Trachea (tissue), 1 donor: ENCODE measurements around a stretch of chr12.

DNA sequence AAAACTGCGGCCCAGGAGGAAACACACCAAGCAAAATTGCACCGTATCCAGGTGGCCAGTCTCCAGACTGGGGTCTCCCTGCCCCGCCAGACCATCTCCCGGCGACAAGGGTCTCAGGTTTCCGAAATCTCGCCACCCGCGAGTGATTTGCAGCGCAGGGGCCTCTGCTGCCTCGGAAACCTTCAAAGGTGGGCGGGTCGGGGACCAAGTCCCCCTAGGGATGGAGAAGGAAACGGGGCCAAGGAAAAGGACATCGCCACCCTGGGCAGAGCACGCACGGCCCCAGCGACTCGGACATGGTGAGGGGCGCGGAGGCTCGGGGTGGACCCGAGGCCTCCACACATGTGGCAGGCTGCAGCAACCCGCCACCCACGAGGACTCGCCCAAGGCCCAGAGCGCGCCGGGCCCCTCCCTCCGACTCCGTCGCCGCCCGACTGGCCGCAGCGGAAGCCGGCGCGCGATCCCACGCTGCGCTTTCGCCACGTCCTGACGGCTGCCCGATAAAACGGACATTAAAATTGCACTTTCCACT is 418 bp upstream of the SFSWAP start:
- PRO-cap = bidirectional peak, plus-strand start outside the sequence, minus-strand start at position 436 of the sequence

DNA sequence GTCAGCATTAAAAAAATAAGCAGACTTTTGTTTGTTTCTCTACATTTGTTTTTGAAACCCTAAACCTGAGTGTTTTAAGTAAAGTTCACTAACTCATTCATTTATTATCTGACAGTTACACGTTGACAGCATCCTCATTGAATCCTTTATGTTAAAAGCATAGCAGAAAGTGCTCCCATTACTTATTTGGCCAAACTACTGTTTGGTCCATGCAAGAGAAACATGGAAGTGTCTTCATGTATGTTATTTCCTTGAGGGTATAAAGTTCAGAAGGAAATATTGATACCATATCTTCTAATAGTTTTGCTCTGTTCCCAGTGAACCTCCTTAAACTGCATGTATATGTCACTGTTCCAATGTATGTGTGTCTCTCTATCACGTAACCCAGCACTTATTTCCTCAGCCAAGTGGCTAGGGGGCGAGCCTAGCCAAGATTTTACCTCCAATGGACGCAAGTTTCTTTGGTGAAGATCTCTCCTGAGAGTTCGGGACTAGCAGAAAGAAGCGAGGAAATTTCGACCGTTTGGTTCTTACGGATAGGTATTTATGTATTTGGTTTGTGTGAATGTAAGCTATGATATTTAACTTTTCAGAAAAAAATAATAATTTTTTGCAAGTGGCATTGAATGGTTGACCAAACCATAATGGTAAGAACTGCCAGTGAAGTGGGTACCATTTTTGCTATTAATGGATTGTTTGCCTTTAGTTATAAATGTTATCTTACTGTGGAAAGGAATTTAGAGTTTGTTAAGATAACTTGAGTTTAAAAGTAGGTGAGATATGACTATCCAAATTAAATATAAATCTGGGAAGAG is 2.4 kb downstream of the SFSWAP start:
- PRO-cap = no peak

- PRO-cap = no peak
Measured at GRCh38 chr12:131733476-131734515, 22.9 kb downstream of the SFSWAP start.

DNA sequence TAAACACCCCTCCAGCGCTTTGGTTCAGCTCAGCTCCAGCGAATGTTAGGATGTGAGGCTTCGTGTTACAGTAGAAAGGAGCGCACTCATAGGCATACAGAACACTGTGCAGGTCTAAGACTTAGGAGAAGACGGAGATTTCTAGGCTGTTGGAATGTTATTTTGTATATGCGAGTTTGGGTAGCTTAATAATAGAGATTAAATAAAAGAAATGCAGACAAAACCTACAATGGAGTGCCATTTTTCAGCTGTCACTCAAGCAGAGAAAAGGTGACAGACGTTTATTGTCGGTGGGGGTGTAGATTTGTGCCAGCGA is 25.7 kb downstream of the SFSWAP start:
- PRO-cap = no peak

DNA sequence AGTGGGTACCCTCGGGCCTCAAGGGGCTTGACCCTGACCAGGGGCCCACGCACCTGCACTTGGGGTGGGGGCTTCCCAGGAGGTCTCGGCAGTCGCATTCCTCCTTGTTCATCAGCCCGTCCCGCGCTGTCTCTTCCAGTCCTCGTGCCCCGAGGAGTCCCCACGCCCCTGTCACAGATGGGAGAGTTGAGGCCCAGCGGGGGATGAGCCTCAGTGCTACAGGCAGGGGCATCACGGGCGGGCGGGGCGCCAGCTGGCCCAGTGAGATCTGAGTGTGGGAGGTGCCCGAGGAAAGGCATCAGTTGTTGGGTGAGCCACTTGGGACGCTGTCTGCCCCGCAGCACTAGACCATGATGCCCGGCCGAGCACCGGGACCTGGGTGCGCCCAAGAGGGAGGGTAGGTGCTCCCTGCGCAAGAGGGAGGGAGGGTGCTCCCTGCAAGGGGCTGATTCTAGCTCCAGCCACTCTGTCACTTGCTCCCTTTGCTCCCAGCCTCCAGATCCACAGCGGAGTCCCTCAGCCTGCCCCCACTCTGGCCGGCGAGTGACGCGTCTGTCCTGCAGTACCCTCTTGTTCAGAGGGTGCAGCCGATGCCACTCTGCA is 23.7 kb downstream of the MMP17 start:
- PRO-cap = no peak

DNA sequence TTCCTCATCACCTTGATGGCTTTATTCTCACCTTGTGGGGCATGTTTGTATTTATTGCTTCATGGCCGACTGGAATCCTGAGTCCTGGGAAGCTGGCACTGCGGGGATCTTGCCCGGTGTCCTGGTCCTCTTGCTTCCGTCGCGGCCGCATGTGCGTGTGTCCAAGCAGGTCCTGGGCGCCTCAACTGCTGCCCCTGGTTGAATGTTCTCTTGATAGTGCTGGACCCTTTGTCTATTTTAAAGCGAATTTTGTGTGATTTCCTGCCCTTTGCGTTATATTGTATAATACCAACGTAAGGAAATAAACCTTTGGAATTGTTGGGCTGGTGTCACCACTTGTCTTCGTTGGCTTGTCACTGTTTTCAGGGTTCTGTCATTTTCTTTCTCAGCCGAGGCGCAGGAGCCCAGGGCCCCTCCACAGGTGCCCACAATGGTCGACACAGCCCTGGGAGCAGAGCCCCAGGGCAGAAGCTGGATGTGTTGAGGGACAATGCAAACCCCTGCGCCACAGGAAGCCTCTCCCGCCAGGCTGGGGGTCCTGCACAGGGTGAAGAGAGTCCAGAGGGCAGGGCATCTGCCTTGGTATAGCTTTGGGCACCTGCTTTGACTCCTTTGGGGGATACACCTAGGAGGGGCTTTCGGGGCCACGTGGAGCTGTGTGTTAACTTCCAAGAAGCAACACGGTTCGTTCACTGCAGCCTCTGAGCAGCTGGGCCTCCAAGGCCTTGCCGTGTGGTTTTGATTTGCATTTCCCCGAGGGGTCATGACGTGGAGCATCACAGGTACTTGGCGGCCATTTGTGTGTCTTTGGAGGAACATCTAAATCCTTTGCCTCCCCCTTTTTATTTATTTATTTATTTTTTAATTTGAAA is 6.0 kb upstream of the PUS1 start:
- PRO-cap = no peak

DNA sequence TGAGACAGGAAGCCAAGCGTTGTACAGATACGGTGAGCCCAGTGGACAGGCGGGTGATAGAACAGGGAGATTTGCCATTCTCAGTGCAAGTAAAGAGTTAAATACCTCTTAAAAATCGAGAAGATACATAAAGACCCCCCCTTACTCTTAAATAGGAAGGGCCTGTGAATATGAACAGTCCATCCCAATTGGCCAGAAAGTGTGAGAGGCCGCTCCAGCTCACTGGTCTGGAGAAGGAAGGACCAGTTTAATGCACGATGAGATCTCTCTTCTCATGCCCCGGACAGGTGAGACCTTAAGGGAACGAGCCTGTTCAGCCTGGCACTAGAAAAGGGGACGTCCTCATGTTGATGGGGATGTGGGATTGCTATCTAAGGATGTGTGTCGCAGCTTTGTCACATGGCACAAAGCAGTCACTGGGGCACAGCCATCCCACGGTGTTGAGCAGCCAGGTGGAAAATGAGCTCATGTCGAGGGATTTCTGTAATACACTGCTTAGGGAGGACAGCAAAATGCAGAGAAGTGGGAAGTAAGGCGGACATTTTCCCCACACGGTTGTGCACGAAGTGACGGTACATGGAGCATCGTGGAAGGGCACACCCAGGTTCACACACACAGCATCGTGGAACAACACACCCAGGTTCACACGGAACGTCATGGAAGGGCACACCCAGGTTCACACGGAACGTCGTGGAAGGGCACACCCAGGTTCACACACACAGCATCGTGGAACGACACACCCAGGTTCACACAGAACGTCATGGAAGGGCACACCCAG is 85.4 kb downstream of the EP400 start:
- PRO-cap = no peak

DNA sequence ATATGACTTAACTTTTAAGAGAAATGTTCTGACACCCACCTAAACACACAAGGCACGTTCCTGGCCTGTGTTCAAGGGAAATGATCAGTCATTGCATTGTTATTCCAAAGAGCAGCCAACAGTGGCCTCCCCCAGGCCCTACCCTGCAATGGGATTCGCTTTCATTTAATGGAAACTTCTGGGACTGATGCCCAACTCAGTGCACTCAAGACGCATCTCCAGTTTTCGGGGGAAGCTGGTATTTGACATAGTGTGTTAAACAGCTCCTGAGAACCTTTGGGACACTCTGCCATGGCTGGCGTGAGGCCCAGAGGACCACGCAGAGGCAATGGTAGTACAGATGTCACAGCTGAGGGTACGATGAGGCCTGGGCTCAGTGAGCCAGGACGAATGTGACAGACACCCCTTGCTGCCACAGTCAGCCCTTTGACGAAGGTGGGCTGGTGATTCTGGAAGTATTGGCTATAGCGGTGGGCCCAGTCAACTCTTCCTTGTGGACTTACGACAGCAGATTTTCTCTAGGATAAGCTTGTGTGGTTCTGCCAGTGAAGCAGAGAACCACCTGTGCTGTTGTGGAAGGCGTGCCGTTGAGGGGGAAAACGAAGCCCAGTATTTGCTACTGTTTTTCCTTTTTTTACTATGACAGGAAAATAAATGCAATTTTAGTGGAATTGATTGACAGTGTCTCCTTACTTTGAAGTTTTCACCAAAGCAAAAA is 65.7 kb downstream of the DDX51 start:
- PRO-cap = no peak

DNA sequence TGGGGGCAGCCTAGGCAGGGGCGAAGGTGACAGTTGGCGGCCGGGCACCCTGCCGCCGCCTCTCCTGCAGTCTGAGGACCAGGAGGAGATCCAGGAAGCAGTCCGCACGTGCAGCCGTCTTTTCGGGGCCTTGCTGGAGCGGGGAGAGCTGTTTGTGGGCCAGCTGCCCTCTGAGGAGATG is 417 bp downstream of the NOC4L start:
- PRO-cap = no peak

GRCh38 chr12:132155928-132156629 is 11.8 kb downstream of the NOC4L start:
- PRO-cap = no peak

DNA sequence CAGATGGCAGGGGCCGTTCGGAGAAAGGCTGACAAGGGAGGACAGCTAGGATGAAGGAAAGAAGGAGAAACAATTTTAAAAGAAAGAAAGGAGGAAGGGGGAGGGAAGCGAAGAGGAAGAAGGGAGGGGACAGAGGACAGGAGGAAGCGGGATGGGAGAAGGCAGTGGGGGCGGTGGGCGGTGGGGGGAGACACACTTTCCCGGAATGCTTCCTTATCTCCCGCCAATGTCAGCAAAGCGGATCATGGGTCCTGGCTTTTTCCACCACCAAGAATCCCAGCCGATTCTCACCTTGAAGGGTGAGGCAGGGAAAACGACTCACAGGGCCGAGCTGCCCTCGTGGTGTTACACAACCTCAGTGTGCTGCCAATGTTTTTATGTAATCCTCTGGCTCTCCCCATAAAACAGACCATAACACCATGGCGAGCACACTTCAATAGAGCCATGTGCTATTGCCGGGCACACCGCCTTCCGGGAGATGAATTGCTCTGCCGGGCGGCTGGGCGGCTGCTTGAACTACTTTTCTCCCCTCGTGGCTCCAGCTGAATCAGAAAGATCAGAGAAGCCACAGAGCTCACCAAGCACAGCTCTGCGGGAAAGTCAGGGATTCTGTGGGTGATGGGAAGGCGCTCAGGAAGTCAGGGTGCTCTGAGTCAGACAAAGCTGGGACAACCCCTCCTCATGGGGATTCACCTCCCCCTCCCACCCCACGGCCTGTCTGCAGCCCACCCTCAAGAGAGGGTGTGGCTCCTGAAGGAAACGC is 2.1 kb downstream of the GALNT9 start:
- PRO-cap = no peak

DNA sequence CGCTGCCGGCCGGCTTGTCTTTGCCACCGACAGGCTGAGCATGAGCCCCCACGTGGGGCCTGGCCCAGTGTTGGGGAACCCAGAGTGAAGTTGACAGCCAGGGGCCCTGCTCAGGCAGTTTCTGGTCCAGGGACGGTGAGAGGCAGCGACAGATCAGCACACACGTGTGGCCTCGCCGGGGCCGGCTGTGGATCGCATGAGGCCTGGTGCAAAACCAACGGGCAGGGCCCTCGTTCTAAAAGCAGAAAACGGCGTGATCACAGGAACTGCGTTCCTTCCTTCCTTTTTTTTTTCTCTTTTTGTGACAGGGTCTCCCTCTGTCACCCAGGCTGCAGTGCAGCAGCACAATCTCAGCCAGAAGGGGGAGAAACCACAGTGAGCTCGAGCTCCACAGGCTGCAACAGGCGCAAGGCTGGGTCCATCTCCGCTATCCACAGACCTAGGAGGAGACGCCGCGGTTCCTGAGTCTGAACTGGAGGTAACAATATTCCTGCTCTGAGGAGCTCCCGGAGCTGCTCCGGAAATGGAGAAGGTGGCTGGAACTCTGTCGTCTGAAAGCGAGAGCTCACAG is 50.5 kb upstream of the FBRSL1 start:
- PRO-cap = no peak

DNA sequence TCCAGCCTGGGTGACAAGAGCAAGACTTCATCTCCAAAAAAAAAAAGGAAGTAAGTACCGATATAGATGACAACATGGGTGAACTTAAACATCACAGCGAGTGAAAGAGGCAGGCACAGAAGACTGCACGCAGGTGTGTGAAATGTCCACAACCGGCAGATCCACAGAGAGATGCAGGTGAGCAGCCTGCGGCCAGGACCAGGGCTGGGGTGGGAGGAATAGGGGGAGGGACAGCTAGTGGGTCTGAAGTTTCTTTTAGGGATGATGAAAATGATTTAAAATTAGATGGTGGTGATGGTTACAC is 22.0 kb upstream of the FBRSL1 start:
- PRO-cap = no peak

GRCh38 chr12:132493718-132494319 is 3.9 kb downstream of the FBRSL1 start:
- PRO-cap = no peak

GRCh38 chr12:132505129-132505657 is 15.2 kb downstream of the FBRSL1 start:
- PRO-cap = no peak

- PRO-cap = no peak
Measured at GRCh38 chr12:132506113-132507495, 16.7 kb downstream of the FBRSL1 start.

DNA sequence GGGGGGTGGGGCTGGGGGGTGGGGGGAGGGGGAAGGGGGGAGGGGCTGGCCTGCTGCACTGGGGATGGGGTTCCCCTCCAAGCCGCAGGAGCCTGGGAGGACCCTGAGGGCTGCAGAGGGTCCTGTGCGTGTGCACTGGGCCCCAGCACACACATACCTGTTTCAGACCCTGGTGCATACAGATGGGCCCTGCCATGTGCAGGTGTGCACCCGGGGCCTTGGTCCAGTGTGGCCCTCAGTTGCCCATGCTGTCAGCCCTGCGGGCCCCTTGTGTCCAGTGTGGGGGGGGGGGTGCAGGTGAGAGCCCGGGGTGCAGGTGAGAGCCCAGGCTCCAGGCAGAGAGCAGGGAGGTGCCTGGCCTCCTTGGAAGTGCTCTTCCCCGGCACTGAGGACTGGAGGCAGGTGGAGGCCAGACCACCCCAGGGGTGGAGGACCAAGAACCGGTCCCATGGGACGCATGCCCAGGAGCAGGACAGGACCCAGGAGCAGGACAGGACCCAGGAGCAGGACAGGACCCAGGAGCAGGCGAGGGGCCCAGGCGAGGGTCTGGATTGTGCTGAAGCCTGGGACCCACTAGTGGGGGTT is 40.9 kb downstream of the FBRSL1 start:
- PRO-cap = no peak

DNA sequence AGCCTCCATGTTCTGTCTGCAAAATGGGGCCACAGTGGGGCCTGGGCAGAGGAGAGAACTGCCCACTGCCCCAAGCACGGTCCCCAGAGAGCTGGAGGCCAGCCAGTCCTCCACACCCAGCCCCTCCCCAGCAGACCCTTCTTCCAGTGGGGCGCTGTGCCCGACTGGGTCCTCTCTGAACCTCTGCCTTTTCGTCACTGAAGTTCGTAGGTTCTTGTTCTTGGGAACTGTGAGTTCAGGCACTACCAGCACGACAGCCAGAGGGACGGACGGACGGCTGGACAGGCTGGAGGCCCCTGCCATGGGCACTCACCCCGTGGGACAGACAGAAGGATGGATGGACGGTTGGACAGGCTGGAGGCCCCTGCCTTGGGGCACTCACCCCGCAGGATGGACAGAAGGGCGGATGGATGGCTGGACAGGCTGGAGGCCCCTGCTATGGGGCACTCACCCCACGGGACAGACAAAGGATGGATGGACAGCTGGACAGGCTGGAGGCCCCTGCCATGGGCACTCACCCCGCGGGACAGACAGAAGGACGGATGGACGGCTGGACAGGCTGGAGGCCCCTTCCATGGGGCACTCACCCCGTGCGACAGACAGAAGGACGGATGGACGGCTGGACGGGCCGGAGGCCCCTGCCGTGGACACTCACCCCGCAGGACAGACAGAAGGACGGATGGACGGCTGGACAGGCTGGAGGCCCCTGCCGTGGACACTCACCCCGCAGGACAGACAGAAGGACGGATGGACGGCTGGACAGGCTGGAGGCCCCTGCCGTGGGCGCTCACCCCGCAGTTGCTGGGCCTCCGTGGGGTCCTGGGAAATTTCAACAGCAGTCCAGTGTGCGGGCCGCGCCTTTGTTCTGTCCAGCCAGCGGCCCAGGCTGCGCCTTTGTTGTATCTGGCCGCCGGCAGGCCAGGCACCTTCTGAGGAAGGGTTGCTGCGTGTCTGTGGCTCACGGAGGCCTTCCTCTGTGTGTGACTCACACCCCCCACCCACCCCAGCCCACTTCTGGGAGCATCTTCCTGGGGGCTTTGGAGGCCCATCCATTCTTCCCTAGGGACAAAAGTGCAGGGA is 57.9 kb downstream of the LRCOL1 start:
- PRO-cap = no peak

- PRO-cap = unidirectional peak, minus-strand start at chr12:132597907
Measured at GRCh38 chr12:132597723-132598178, 12.6 kb downstream of the LRCOL1 start.

DNA sequence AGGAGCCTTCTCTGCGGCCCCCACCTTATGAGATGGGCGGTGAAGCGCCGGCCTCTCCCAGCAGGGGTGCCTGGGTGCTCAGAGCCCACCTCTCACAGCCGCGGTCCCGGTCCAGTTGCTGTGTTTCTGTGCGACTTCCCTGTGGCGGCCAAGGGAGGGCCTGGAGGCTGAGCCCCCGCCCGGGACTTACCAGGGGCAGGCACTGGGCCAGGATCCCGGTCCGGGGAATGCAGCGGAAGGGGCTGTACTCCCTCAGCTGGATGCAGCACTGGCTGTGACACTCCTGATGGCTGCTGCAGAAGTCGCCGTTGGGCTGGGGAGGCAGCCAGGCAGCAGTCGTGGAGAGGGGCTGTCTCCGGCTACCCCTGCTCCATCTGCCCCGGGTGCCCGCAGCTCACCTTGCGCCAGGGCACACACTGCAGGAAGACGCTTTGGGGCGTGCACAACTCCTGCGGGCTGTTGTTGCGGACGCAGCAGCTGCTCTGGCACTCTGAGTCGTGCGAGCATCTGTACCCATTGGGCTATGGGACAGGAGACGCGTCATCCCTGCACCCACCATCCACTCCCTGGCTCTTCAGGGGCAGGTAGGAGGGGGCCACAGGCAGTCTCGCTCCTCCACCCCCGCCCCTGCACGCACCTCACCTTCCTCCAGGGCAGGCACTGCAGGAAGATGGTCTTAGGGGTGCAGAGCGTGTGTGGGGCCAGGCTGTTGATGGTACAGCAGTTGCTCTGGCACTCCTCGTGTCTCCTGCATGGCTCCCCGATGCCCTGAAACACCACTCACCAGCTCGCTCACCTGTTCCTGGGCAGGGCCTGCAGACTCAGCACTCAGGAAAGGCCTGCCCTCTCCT is 6.1 kb downstream of the LRCOL1 start:
- PRO-cap = bidirectional peak, plus-strand start at position 298 of the sequence, minus-strand start at position 128 of the sequence